Colonic mucosa (tissue), 1 donor: ENCODE measurements around the gene PRICKLE1.

DNA sequence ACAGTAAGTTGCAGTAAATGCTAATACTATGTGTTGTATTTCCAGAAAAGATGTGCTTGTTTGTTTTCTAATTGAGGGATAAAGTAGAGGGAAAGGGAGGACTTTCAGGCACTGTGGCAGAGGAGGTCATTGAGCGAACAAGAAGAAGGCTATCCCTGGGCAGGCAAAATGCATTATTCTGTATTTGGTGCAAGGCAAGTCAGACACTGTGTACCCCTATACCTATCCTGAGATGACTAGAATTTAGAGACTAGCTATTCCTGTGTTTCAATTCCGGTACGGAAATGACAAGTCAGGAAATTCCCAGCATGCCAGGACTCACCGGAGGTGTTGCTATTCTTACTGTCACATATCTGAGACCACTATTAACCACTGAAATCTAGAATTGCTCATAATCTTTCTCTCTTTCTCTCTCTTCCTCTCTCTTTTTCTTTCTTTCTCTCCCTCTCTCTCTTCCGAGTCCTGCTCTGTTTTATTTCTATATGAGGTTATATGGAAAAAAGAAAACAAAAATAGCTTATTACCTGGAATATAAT is 297.1 kb downstream of the PDZRN4 start:
- PRO-cap, result no peak

DNA sequence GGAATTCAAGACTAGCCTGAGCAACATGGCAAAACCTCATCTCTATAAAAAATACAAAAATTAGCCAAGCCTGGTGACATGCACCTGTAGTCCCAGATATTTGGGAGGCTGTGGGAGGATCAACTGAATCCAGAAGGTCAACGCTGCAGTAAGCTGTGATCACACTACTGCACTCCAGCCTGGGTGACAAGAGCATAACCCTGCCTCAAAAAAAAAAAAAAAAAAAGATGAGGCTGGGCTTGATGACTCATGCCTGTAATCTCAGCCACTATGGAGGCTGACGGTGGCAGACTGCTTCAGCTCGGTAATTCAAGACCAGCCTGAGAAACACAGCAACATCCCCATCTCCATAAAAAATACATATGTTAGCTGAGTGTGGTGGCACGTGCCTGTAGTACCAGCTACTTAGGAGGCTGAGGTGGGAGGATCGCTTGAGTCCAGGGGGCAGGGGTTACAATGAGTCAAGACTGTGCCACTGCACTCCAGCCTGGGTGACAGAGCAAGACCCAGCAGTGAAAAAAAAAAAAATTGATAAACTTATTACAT is 50.5 kb downstream of the GXYLT1 start:
- PRO-cap, result no peak

GRCh38 chr12:42326333-42327425 is 712 bp downstream of the PPHLN1 start:
- PRO-cap, result no peak

DNA sequence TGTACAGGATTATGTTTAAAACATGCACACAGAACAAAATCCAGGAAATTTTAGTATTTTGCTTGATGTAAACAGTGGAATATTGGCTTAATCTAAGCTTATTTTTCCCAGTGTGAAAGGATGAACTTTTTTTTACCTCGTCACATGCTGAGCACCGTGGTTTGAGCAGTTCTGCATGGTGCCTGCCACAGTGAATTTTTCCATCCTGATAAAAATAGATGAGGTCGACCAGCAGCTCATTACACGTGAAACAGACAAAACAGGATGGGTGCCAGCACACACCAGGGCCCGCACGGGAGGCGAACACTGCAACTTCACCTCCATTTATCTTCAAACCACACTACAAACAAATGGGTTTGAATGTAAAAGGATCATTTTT is 121.1 kb downstream of the PRICKLE1 start:
- PRO-cap, result no peak

- PRO-cap, result bidirectional peak, plus-strand start at chr12:42589904, minus-strand start at chr12:42589728; unidirectional peak, minus-strand start at chr12:42590457
These were observed at the start of gene PRICKLE1 for GRCh38 chr12:42589469-42590523. Gene PRICKLE1, minus strand, starts transcription at chr12:42589746.

- PRO-cap, result no peak
These were observed 11.4 kb downstream of the TMEM117 start for GRCh38 chr12:43846769-43848135.

- PRO-cap, result no peak
These were observed 165.6 kb downstream of the TMEM117 start for GRCh38 chr12:44001330-44002020.

- PRO-cap, result no peak
These were observed 1.2 kb downstream of the NELL2 start for GRCh38 chr12:44874842-44875367.

DNA sequence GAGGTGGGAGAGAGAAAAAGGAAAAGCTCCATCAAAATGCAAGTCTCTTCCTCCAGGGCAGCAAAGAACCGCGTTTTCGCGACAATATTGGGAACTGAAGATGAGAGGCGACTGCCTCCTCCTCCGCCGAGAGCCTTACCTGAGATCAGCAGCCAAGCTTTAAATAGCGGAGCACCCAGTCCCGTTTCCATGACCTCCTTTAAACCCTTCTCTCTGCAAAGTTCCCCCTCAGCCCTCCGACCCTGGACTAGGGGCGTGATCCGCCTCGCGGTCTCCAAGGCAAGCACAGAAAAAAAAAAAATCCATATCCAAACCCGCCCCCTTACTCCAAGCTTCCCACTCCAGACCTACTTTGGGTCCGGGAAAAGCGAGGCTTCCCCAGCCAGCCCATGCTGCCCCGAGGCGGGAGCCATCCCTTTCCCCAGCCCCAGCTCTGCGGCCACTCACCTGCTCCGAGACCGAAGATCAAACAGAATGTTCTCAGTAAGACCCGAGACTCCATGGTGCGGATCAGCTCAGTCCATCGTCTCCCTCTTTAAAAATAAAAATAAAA is 671 bp downstream of the NELL2 start:
- PRO-cap, result no peak

- PRO-cap, result no peak
These were observed 3.7 kb upstream of the ARID2 start for GRCh38 chr12:45725583-45726377.

- PRO-cap, result no peak
These were observed 39.1 kb downstream of the ARID2 start for GRCh38 chr12:45768214-45769465.

DNA sequence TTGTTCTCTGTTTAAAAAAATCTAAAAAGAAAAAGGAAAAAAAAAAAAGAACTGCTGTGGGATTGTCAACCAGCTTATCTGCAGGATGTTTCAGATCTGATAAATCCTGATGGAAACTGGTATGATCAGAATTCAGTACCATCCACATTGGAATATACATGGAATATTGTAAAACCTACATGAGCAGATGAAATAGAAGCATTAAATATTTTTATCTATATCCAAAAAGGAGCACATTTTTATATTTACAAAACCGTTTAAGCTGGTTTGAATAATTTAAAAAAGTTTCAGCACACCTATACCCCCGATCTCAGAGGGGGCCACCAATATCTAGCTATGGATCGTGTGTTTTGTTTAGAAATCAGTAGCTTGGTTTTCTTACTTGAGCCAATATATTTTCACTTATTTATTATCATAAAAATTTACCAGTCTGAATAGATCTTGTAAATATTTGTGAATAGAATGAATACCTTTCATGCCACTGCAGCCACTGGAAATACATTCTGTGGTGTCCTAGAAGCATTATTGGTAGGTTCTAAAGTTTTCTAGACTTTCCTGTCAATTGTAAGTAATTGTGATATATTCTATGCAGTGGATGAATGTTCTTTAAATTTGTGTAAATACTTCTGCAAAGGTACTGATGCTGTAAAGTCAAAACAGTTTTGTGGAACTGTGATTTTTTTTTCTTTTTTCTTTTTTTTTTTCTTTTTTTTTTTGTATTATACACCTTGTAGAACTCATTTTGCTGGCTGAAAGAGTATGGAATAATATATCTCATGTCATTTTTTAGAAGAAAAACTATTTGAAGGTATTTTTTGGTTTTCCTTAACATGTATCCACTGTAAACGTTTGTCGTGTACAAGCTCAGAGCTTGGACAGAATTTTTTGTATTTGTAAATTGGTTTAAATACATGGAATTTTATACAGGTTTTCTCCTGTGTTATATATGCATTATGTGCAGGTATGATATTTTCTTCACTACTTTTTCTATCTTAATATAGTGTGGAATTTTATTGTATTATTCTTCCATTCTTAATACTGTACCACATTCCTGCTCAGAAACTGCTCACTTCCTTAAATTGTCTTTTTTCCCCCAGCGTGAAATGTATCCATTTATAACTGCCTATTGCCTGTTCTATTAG is 84.8 kb downstream of the SCAF11 start:
- PRO-cap, result no peak

DNA sequence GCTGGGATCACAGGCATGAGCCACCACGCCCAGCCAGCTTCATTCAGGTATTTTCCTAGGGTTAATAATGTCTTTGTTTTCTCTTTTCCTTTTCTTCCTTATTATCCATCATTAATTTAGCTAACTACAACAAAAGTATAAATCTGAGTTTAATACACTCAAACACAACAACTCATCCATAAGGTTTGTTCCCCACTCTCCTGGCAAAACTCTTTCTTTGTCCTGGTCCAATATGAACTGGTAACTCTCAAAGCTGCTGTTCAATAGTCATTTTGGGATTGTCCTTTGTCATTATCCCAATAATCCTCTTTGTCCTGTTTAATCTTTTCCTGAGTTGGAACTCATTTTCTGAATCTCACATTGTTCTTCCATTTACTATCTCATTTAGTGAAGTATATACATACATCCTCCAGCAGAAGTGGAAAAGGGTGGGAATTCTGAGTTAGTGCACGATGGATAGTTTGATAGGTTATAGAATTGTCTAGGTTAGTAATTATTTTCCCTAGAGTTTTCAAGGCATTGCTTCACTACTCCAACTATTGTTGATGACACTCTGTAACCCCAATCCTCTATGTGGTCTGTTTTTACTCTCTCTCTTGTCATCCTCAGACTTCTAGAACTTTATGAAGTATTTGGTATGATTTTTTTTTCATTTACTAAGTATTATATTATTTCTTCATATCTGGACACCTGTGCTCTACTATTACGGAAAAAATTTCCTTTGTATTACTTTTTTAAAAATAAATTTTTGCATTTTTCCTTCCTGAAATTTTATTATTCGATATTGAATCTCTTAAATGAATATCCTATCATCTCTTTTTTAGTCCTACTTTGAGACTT is 53.7 kb downstream of the SCAF11 start:
- PRO-cap, result unidirectional peak, minus-strand start at position 212 of the sequence

- PRO-cap, result no peak
These were observed 1.1 kb downstream of the SCAF11 start for GRCh38 chr12:45989356-45989651.

DNA sequence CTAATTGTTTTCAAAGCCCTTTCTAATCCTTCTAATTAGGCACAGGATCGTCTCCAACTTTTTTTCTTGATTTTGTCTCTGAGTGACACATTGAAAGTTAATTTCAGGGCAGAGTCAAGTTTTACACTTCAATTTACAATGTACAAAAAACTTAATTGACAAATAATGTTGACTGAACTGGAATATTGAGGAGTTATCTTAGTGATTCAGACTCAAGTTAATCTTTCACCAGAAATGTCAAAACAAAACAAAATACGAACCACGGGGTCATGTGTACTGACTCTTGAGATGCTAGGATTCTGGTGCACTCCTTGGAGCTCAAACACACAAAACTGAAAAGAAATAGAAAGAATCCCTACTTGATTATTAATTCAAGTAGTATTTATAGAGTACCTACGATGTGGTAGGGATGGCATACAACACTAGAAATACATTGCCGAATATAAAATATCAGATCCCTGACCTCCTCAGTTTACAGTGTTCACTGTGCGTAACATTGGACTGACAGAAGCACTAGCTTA is 134.1 kb upstream of the SCAF11 start:
- PRO-cap, result no peak

DNA sequence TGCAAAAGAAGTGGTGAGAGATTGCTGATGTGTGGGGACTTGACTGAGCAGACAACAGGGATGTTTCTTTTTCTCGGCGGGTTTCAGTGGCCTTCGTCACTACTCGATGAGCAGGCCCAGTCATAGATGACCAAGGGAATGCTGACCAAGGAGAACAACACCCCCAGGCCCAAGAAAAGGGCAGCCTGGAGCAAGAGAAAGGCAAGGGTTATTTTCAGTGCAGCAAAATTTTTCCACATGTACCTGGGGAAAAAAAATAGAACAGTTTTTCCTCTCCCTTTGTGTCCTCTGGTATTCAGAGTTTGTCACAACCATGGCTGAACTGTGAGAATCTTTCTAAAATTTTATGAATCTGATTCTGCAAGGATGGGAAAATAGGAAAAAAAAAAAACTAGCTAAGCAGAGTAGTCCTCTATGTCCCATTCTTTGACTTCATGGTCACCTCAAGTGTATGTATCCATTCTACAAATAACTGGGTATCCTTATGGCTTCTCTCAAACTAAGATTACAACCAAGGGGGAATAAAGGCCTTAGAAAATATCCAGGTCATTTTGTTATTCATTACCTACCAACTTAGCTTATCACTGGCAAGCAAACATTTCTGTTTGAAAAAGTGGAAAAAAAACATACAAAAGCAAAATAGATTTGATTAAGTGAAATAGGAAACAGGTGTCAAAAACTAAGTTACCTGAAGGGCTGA is 79.8 kb downstream of the SLC38A1 start:
- PRO-cap, result no peak

GRCh38 chr12:46215047-46215864 is 53.6 kb downstream of the SLC38A1 start:
- PRO-cap, result bidirectional peak, plus-strand start at chr12:46215289, minus-strand start at chr12:46215109

- PRO-cap, result unidirectional peak, minus-strand start at chr12:46238774
These were observed 30.3 kb downstream of the SLC38A1 start for GRCh38 chr12:46238409-46239132.

- PRO-cap, result no peak
These were observed 20.4 kb downstream of the SLC38A2 start for GRCh38 chr12:46352231-46352555.

GRCh38 chr12:46358802-46359643 is 13.6 kb downstream of the SLC38A2 start:
- PRO-cap, result no peak